Mucosa of descending colon (tissue), 1 donor: ENCODE measurements around the gene MYBBP1A.

DNA sequence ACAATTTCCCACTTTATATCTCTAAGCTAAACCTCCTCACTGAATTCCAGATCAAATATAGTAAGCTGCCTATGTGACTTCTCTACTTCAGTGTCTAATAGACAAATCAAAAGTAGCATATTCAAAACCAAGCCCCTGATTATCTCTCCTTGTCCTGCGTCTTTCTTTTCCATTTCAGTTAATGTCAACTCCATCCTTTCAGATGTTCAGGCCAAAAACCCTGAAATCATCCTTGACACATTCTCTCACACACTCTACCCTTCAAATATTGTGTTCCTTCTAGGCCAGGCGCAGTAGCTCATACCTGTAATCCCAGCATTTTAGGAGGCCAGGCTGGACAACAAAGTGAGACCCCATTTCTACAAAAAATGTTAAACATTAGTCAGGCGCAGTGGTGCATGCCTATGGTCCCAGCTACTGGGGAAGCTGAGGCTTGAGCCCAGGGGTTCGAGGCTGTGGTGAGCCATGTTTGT is 24.4 kb downstream of the UBE2G1 start:
- PRO-cap, result no peak

GRCh38 chr17:4342539-4343268 is 23.8 kb downstream of the UBE2G1 start:
- PRO-cap, result no peak

- PRO-cap, result no peak
These were observed 24.6 kb upstream of the SPNS2 start for GRCh38 chr17:4474028-4474603.

- PRO-cap, result bidirectional peak, plus-strand start at chr17:4481537, minus-strand start at chr17:4481372
These were observed 17.3 kb upstream of the SPNS2 start for GRCh38 chr17:4481295-4481873.

DNA sequence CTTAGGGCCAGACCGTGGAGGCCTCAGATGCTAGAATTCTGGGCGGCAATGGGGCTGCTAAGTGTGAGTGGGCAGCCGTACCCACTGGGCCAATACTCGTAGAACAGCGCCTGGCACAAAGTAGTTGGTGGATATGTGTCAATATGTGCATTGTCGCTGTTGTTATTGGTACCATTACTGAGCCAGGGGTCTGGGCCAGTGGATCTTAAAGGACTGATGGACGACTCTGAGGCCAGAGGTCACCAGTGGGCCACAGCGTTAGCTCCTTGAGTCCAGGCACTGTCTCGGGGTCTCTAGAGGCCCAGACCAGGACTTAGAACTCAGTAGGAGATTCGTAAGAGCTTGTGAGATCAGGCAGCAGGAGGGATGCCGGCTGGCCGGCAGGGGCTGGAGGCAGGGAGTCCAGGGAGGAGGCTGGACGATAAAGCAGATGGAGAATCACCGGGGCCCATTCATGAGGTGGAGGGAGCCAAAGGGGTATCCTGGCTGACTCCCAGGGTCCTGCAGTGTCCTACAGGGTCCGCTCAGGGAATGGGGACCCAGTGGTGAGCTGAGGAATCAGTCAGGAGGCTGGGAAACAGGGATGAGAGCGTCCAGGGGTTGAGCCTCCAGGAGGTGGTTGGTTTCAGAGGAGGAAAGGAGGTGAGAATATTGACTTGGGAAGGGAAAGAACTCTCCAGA is 10.1 kb downstream of the SPNS2 start:
- PRO-cap, result no peak

- PRO-cap, result no peak
These were observed 14.1 kb downstream of the SPNS2 start for GRCh38 chr17:4512711-4513251.

DNA sequence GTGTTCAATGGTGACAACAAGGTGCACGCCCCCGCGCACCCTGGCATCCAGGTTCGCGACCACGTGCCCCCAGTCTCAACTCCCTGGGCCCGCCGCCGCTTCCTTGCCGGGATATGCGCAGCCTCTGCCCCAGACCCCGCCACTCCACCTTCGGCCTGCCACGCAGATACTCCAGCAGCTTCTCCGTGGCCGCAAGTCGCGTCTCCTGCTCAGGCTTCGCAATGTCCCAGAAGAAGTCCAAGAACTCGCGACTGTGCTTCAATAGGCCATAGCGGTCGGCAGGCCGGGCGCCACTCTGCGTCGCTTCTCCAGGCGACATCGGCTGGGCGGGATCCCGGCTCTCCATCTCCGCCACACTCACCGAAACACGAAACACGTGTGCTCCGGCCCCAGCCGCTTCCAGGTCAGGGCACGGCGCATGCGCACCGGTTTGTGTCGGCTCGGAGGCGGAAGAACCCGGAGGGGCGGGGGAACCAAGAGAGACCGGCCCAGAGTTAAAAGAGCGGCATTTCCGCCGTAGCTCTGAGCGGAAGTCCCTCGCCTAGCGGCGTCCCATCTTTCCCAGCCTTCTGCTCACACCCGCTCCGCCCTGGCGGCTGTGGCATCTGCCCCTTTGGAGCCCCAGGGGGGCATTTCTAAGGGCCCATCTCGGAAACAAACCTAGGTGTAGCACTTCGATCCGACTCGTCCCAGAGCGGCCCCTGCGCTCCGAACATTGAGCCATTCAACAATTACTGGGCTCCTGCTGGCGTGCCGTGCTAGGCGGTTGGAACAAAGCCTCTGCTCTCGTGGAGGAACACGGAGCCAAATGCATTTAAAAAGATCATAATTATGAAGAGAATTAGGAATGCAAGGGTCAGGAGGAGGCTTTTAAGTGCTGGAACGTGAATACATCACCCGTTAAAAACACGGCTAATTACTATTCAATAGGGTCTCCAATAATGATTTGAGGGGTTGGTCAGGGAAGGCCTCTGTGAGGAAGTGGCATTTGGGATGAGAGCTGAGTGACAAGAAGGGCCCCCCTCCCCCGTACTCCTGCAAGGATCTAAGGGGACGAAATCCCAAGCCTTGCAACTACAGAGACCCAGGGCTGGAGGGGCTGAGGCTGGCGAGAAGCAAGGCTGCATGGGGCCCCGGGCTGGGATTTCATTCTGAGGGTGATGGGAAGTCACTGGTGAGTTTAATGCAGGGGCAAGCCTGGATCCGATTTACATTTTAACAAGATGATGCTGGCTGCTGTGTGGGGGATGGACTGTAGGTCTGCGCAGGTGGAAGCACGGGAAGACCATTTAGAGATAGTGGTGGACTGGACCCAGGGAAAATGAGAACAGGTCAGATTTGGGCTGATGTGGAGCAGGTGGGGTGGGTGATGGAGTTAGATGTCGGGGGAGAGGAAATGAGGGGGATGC is at the start of gene MYBBP1A:
Gene MYBBP1A (minus strand): TSS at position 406 of the 1,409 bp plus-strand sequence.
- PRO-cap, result bidirectional peak, plus-strand start at position 519 of the sequence, minus-strand start at position 367 of the sequence

- PRO-cap, result no peak
These were observed 15.5 kb downstream of the SMTNL2 start for GRCh38 chr17:4599663-4600370.

DNA sequence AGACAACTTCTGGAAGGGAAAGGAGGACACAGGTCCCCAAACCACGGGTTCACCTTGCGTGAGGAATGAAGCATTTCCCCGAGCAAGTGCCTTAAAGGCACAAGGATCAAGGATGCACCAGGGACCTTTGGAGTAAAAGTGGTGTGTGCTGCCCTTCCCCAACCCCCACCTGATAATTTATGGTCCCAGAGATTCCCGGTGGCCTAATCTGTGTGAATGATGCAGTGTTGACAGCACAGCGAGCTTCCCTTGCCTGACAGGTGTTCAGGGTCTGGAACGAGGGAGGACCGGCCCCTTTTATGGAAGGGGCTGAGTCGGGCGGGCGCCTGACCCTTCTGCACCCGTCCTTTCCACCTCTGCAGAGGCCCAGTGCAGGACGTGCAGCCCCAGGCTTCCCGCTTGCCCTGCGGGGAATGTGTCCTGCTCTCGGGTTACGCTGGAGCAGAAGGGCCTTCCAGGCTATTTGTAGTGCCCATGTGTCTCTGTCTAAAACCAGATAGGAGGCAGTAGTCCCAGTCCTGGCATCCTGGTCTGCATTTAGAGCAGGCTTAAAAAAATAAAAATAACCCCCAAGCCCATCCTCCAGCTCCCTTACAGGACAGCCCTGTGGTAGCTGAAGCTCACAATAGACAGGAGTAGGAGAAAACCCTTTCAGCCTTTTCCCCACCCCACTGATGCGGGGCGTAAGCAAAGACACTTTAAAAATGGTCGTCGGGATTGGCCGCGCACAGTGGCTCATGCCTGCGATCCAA is 16.3 kb downstream of the SMTNL2 start:
- PRO-cap, result no peak

DNA sequence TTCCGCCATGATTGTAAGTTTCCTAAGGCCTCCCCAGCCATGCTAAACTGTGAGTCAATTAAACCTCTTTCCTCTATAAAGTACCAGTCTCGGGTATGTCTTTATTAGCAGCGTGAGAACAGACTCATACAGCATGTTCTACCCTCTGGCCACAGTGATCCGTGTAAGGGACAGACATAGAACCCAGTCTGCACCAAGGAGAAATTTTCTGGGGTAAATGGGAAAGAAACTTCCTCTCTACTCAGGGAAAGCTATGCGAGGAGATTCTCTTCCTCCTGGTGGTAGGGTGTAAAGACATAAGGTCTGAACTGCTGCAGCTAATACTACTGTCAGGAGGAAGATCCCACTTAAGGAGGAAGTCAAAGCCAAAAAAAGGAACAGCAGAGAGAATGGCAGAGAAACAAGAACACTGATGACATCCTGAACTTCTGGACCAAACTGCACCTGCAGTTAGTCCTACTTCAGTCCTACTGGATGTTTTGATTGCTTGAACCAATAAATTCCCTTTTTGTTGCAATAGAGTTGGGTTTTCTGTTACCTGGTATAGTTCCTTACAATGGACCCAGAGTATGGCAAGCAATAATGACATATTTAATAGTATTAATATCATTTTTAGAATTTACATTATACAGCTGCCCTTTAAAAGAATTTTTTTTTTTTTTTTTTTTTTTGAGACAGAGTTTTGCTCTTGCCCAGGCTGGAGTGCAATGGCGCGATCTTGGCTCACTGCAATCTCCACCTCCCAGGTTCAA is 7.0 kb upstream of the TM4SF5 start:
- PRO-cap, result no peak

GRCh38 chr17:4796323-4796555 is 275 bp downstream of the PSMB6 start:
- PRO-cap, result no peak

GRCh38 chr17:4854185-4854860 is 21.2 kb downstream of the MINK1 start:
- PRO-cap, result no peak

GRCh38 chr17:4858068-4858449 is 24.9 kb downstream of the MINK1 start:
- PRO-cap, result no peak

DNA sequence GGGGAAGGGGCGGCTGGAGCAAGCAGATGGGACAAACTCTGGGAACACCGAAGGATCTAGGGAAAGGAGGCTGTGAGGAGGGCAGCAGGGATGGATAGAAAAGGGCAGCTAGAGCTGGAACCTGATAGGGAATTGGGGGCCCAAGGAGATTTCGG is 265 bp downstream of the ENO3 start:
- PRO-cap, result no peak

DNA sequence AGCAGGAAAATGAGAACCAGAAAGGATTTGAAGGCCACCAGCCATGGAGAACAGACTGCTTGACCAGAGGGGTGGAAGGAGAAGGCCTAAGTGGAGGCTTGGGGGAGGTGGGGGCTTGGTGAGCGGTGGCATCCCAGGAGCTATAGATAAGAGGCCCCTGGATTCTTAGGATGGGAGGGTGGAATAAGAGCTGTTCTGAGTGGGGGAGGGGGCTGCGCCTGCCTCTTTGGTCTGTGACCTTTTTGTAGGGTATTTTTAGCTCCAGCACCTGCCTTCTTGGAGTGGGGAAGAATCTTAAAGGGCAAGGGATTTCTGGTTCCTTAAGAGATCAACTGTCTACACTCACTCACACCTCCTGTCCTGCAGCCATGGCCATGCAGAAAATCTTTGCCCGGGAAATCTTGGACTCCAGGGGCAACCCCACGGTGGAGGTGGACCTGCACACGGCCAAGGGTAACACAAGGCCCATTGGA is 579 bp downstream of the ENO3 start:
- PRO-cap, result no peak

GRCh38 chr17:5003164-5004313 is 5.8 kb downstream of the KIF1C start:
- PRO-cap, result no peak

DNA sequence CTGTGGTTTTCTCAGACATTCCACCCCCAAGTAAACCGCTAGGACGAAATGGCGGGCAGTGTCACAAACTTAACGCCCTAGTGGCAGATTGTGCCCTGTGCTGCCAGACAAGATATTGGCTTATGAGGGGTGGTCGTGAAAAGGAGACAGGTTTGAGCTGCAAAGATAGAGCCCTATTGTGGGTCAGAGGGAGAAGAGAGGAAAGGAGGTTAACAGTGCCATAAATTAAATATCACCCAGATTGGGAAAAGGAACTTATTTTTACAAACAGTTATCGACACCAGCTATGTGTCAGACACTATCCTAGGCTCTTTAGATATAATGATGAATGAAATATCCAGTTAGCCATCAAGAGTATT is 588 bp downstream of the ZFP3 start:
- PRO-cap, result no peak

- PRO-cap, result no peak
These were observed 9.8 kb downstream of the ZNF594 start for GRCh38 chr17:5181625-5182436.

GRCh38 chr17:5210763-5211462 is 19.2 kb upstream of the ZNF594 start:
- PRO-cap, result no peak

- PRO-cap, result bidirectional peak, plus-strand start at chr17:5227675, minus-strand start at chr17:5227520
These were observed 7.2 kb downstream of the SCIMP start for GRCh38 chr17:5227461-5227829.